ENCODE data around the genes PIM3, HDAC10, MAPK12 and ADM2.

GRCh38 chr22:49450167-49450644 is 377.5 kb downstream of the BRD1 start:
- PRO-cap, result no peak

GRCh38 chr22:49462889-49463335 is 364.8 kb downstream of the BRD1 start:
- PRO-cap, result no peak

DNA sequence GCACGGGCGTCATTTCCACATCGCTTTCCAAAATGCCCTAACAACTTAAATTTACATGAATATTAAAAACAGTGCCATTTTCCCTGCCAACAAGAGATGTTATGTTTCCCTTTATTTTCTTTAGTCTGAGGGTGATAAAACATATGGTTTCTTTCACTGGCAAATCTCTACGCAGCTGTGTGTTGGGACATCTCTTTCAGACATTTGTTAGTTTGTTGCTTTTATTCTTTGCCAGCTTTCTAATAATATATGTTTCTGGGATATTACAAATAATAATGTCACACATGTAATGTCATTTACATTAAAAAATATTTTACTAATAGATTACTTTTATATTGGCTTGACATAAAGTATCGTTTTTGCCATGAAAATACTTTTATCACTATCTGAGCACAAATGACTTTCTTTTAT is 356.5 kb downstream of the BRD1 start:
- PRO-cap, result no peak

DNA sequence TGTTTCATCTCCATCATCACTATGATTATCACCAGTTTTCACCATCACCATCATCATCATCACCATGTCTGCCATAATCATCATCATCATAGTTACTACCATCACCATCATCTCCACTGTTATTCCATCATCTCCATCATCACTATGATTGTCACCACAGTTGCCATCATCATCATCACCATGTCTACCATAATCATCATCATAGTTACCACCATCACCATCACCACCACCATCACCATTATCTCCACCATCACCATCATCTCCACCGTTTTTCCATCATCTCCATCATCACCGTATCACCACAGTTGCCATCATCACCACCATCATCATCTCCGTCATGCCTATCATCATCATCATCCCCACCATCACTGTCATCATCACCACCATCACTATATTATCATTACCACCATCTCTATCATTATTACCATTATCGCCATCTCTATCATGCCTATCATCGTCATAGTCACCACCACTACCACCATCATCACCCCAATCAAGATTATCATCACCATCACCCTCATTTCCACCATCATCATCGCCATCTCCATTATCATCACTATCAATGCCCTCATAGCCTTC is 264.8 kb downstream of the BRD1 start:
- PRO-cap, result no peak

DNA sequence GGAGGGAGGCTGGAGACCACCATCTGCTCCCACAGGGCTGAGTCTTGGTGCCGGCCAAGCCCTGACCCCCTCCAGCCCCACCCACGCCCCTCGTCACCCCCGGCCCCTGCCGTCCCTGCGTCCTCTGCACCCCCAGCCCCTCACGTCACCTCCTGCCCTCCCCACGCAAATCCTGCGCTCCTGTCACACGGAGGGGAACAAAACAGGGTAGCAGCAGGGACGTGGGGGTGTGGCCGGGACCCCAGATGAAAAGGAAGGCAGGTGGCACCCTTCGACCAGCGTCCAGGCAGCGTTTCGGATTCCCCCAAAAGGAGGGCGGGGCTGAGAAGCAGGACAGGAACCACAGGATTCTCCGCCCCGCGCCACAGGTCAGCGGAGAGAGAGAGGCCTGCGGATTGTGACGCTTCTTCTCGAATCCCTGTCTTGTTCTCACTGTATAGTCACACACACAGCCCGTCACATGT is 156.7 kb downstream of the BRD1 start:
- PRO-cap, result no peak

GRCh38 chr22:49725725-49726088 is 102.0 kb downstream of the BRD1 start:
- PRO-cap, result no peak

- PRO-cap, result no peak
These were observed 33.7 kb downstream of the BRD1 start for GRCh38 chr22:49793760-49794503.

- PRO-cap, result unidirectional peak, minus-strand start at chr22:49867791
These were observed 14.3 kb downstream of the ZBED4 start for GRCh38 chr22:49867740-49868528.

GRCh38 chr22:49945672-49945896 is 15.0 kb upstream of the PIM3 start:
- PRO-cap, result no peak

DNA sequence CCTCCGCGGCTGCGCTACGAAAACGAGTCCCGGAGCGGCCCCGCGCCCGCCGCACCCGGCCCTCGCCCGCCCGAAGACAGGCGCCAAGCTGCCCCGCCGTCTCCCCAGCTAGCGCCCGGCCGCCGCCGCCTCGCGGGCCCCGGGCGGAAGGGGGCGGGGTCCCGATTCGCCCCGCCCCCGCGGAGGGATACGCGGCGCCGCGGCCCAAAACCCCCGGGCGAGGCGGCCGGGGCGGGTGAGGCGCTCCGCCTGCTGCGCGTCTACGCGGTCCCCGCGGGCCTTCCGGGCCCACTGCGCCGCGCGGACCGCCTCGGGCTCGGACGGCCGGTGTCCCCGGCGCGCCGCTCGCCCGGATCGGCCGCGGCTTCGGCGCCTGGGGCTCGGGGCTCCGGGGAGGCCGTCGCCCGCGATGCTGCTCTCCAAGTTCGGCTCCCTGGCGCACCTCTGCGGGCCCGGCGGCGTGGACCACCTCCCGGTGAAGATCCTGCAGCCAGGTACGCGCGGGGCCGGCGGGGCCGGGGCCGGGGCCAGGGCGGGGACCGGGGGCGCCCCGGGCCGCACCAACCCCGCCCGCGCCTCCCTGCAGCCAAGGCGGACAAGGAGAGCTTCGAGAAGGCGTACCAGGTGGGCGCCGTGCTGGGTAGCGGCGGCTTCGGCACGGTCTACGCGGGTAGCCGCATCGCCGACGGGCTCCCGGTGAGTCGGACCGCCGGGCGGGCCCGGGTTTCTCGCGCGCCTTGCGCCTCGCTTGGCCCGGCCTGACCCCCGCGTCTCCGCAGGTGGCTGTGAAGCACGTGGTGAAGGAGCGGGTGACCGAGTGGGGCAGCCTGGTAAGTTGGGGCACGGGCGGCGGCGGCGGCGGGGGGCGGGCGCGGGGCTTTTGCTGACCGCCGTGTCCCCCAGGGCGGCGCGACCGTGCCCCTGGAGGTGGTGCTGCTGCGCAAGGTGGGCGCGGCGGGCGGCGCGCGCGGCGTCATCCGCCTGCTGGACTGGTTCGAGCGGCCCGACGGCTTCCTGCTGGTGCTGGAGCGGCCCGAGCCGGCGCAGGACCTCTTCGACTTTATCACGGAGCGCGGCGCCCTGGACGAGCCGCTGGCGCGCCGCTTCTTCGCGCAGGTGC is at the start of gene PIM3:
Gene PIM3, plus strand, starts transcription at position 234 of the 1,120 bp plus-strand sequence.
- PRO-cap, result bidirectional peak, plus-strand start at position 238 of the sequence, minus-strand start at position 131 of the sequence; bidirectional peak, plus-strand start outside the sequence, minus-strand start at position 917 of the sequence

DNA sequence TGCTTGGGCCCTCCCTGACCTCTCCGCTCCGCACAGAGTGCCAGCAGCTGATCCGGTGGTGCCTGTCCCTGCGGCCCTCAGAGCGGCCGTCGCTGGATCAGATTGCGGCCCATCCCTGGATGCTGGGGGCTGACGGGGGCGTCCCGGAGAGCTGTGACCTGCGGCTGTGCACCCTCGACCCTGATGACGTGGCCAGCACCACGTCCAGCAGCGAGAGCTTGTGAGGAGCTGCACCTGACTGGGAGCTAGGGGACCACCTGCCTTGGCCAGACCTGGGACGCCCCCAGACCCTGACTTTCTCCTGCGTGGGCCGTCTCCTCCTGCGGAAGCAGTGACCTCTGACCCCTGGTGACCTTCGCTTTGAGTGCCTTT is 2.3 kb downstream of the PIM3 start:
- PRO-cap, result bidirectional peak, plus-strand start at position 31 of the sequence, minus-strand start at position 104 of the sequence

DNA sequence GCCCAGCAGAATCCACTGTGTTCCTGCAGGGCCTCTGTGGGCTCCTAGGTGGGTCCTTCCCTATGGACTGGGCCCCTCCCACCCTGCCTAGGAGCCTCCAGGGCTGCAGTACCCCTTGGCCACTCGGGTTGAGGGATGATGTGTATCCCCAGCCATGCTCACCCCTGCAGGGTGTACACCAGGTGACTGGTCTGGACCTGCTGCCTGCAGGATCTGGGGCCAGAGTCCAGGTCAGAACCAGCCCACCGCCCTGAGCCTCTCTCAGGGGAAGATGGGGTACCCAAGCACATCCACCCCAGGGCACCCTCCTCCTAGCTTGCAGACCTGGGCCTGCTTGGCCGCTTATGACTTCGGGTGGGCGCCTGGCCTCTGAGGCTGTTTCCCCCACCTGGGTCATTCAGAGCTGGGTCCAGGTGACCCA is 5.7 kb downstream of the PIM3 start:
- PRO-cap, result bidirectional peak, plus-strand start at position 115 of the sequence, minus-strand start outside the sequence

GRCh38 chr22:49992790-49993558 is 19.6 kb downstream of the IL17REL start:
- PRO-cap, result no peak

DNA sequence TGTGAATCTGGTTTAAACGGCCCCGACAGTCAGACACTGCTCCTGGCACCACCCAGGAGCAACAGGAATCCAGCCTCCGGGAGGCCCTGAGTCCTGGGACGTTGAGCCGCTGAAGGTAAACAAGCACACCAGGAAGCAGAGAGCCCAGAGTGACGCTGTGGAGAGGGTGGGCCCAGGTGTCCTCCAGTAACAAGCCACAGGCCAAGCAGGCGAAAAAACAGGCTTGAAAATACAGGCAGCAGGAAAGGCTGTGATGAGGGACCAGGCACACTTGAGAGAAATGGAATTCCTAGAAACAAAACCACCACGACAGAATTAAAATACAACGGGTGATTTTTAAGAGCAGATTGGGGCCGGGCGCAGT is 6.3 kb downstream of the IL17REL start:
- PRO-cap, result bidirectional peak, plus-strand start at position 241 of the sequence, minus-strand start at position 63 of the sequence

- PRO-cap, result bidirectional peak, plus-strand start at chr22:50251342, minus-strand start at chr22:50251261
These were observed at the start of gene HDAC10 for GRCh38 chr22:50251020-50251818. TSS of gene HDAC10 (minus strand) at chr22:50251265.

GRCh38 chr22:50260856-50262101 is at the start of gene MAPK12:
TSS of gene MAPK12 (minus strand) at chr22:50261683.
- PRO-cap, result unidirectional peak, minus-strand start at chr22:50261643; unidirectional peak, minus-strand start at chr22:50261678

- PRO-cap, result no peak
These were observed 7.8 kb upstream of the MAPK11 start for GRCh38 chr22:50278044-50278416.

DNA sequence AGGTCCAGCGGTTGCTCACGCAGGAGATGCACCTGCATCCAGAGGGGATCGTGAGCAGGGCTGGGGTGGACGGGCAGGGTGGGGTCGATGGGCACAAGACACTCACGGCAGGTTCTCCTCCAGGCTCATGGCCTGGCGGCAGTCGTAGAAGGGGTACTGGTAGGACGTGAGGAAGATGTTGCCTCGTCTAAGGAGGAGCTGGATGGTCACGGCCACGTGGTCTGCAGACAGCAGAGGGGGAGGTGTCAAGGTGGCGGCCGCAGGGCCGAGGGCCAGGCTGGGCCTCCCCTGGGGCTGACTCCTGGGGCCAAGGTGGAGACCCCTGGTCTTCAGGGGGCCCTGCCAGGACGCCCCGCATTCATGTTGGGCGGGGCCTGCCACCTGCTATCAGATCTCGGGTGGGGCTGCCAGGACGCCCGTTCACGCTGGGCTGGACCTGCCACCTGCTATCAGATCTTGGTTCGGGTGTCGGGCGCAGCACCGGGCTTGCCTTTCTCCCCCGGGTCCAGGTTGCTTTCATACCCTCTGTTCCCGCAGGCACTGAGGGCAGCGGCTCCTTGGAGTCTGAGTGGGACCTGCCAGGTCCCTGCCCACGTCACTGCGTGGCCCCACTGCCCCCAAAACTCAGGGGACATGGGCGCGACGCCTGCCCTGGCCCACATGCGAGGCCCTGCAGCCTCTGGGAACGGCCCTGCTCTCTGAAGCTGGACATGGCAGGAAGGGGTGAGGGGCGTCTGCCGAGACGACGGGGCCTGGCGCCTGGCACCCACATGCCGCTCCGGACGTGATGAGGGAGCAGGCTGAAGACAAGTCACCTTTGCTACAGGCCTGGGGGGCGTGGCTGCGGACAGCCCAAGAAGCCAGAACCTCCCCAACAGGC is 16.1 kb upstream of the MAPK11 start:
- PRO-cap, result no peak

GRCh38 chr22:50403391-50403834 is 60.3 kb downstream of the PPP6R2 start:
- PRO-cap, result no peak

GRCh38 chr22:50481124-50481632 is at the start of gene ADM2:
TSS of gene ADM2 (plus strand) at chr22:50481543.
- PRO-cap, result bidirectional peak, plus-strand start at chr22:50481575, minus-strand start at chr22:50481460

All from gallbladder (tissue), 1 donor.